HCT116 (cell line): ENCODE measurements around a stretch of chr1.

DNA sequence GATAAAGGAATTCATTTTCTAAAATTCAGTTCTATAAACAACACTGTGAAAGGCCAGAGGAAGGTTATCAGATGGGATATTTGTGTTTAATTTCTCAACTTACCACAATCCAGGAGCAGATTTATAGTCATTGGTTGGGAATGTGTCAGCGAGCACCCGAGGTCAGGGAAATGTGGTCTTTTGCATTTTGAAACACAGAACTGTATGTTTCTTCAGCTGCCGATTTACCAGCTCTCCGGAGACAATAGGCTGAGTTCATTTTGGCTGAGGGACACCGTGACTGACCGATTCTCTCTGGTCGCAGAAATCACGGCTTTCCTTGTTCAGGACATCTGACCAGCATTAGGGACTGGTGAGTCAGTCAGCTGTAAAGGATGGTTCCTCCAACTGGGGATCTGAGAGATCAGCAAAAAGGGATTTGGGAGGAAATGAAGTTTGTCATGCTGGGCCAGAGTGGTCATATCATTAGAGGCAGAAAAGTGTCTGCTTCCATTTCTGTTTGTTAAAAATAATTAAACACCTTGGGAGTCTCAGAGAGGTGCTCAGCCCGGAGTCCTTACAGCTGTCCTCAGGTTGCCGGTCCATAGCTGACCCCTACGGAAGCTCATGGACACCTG is 111.7 kb upstream of the ERRFI1 start:
- RRBS, result no CpG with 5 or more reads among the region's 11 CpGs

DNA sequence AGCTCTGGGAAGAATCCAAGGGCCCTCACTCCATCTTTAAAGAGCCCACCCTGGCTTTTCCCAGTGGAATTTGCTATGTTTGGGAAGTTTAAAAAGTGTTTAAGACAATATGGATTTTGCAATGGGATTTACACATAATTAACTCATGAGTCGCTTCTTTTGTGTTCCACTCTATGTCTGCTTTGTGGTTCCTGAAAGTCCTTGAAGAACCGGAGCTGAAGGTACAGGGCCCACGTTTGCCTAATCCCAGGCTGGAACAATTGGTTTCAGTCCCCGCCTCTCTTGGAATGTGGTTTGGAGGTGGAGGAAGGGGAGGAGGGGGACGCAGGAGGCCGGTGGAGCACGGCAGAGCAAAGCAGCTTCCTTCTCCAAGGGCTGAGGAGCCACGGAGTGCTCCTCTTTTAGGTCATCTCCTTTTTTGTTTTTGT is 129.4 kb upstream of the ERRFI1 start:
- RRBS, result no CpG with 5 or more reads among the region's 8 CpGs

GRCh38 chr1:8364463-8365097 is 46.7 kb downstream of the SLC45A1 start:
- RRBS, result no CpG with 5 or more reads among the region's 15 CpGs

- RRBS, result no CpG with 5 or more reads among the region's 4 CpGs
Observed at GRCh38 chr1:8393194-8393761, 75.4 kb downstream of the SLC45A1 start.

- RRBS, result no CpG with 5 or more reads among the region's 4 CpGs
Observed at GRCh38 chr1:8400084-8400881, 82.4 kb downstream of the SLC45A1 start.

DNA sequence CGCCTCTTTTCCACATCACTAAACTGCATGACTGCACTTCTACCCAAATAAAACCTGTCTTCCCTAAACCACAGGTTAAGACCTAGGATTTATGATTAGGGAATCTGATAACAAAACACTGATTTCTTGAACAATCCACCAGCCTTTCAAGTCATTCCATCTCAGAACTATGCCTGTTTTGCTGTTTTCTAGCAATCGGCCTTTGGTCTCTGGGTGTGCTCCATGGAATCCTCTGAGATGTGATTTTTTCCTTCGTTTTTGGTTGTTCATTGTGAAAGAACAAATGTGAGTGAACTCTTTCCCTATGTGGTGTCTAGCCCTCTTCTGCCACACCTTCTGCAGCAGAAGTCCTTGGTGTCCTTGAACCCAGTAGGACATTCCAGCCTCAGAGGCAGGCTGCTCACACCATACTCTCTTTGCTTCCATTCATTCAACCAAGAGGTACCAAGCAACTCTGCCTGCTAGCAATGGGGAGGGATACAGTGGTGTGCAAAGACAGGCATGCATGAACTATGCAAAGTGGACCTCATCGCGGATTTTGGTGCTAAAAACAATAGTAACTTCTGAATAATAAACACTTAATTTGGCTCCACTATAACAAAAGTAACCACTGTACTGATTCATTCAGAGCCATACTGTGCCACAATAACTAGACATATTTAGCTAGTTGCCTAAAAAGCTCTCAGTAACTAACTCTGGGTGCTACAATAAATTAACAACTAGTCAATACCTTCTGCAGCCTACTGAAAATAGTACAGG is 155.2 kb downstream of the SLC45A1 start:
- RRBS, result no CpG with 5 or more reads among the region's 5 CpGs

DNA sequence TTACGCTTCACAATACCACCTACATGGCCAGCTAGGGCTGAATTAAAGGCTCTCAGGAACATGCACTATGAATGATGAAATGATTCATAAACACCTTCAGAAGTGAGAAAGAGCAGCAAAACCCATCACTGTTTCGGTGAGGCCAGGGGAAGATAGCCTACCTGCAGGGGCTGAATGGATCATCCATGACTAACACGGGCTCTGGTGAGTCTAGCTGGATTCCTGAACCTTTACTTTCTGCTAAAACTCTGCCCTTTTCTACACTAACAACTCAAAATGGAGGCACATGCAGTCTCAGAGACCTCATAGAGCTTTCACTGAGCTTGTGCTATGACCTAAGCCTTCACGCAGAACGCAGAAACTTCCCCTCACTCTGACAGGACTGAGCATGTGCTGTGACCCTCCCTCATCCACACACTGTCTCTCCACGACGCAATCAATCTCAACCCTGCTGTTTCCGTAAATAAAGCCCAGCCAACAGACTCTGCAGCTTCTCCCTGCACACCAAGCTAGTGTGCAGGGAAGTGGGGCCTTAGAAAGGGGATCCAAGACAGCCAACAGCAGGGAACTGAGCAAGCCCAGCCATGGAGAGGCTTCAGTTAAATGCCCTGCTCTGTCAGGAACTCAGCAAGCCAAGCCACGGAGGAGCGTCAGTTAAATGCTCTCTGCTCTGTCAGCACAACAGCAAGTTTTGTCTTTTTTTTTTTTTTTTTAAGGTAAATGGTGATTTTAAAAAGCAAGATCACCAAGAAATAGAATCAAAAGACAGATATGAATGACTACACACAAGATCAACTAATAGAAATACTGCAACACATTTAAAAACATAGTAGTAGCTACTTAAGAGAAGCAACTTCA is 207.9 kb downstream of the SLC45A1 start:
- RRBS, result no CpG with 5 or more reads among the region's 10 CpGs

DNA sequence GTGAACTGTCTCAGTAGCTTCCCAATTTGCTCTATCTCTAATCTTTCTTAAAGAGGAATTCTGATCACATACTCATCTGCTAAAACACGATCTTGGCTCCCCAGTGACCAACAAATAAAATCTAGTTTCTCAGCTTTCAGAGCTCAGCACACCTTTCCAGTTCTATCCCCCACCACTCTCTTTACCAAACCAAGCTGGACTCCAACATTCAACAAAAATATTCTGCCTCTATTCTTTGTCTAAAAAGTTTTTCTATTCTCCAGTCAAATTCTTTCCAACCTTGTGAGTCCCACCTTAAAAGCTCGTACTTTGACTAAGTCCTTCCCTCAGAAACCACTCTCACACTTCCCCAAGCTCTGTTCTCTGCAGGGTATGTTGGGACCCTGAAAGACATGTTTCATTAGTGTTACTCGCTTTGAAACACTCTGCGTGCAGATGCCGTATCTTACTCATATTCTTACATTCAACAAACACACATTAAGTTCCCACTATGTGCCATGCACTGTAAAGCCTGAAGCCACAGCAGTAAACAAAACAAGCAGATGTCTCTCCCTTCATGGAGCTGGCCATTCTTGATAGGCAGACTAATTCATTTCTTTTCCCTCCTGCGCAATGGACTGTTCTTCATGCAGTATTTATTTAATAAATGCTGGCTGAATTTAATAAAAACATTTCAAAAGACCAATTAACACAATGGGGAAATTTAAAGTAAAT is 229.7 kb downstream of the RERE start:
- RRBS, result no CpG with 5 or more reads among the region's 6 CpGs

GRCh38 chr1:8620525-8621235 is 196.8 kb downstream of the RERE start:
- RRBS, result no CpG with 5 or more reads among the region's 7 CpGs

GRCh38 chr1:8783686-8784610 is 33.5 kb downstream of the RERE start:
- RRBS, result no CpG with 5 or more reads among the region's 8 CpGs

DNA sequence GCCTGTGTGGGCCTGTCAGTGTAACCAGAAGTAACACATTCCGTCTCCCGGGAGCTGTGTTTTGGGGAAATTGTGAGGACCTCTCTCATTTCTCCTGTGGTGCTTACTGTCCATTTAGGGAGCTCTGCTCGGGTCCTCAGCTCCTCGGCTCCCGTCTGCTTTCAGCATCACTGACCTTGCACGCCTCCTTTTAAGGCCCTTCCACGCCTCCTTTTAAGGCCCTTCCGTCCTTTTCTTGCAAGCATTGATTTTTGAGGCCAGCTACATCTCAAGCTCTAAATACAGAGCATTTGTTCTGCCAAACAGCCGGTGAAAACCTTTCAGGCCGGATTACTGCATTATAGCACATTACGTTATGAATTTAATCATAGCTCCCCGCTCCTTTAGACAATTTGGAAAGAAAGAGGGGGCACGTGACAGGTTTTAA is 9.8 kb downstream of the CA6 start:
- RRBS, result no CpG with 5 or more reads among the region's 13 CpGs

GRCh38 chr1:9102680-9103282 is 26.1 kb downstream of the GPR157 start:
- RRBS, result no CpG with 5 or more reads among the region's 13 CpGs

DNA sequence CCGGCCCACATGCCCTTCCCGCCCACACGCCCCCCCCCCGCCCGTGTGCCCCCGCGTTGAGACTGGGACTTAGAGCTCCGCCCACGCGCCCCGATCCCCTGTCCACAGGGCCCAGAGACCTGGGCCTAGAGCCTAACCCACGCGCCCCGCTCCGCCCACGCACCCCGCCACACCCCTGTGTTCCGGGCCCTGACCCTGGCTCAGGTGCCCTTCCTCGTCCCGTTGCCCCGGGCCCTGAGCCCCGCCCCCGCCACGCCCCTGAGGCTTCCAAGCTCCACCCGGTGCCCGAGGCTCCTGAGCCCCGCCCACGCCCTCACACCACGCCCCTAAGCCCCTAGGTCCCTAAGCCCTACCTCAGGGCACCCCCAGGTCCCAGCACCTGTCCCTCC is 454 bp upstream of the GPR157 start:
- RRBS, result 3% methylated on average over 8 of the region's 29 CpGs

DNA sequence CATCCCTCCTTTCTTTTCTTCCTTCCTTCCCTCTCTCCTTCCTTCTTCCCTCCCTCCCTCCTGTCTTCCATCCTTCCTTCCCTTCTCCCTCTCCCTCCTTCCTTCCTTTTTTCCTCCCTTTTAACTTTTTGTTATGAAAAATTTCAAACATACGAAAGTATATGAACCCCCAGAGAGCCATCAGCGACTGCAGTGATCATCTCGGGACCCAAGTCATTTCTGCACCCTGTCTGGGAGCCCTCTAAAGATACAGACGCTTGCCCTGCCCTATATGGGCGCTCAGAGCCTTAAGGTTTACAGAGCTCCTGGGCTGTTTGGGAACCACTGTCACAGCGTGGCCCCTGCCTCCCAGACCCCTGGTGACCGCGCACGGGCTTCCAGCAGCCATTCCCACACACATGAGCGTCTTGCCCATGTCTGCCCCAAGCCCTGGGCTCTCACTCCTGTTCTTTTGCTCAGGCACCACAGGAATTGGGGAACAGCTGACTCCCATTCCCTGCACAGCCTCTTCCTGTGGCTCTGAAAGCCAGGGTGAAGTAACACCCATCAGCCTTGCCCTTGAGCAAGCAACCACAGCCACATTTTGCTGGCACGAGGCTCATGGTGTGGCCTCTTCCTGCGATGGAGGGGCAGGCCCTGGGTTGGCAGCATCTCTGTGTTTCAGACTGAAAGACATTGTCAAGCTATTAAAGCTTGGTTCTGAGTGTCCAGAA is 14.2 kb upstream of the GPR157 start:
- RRBS, result no CpG with 5 or more reads among the region's 12 CpGs

- RRBS, result 97% methylated on average over 3 of the region's 12 CpGs
Observed at GRCh38 chr1:9164862-9165696, 36.2 kb upstream of the GPR157 start.

GRCh38 chr1:9238564-9239010 is 4.0 kb downstream of the H6PD start:
- RRBS, result no CpG with 5 or more reads among the region's 4 CpGs

- RRBS, result 96% methylated on average over 4 of the region's 20 CpGs
Observed at GRCh38 chr1:9239326-9240472, 5.1 kb downstream of the H6PD start.

GRCh38 chr1:9248759-9249191 is 14.2 kb downstream of the H6PD start:
- RRBS, result no CpG with 5 or more reads among the region's 10 CpGs

- RRBS, result no CpG with 5 or more reads among the region's 7 CpGs
Observed at GRCh38 chr1:9253770-9254144, 19.2 kb downstream of the H6PD start.

- RRBS, result no CpG with 5 or more reads among the region's 17 CpGs
Observed at GRCh38 chr1:9268826-9269314, 23.8 kb upstream of the SPSB1 start.